ENCODE measurements around the genes PHOX2B, SLC30A9 and COX7B2.

DNA sequence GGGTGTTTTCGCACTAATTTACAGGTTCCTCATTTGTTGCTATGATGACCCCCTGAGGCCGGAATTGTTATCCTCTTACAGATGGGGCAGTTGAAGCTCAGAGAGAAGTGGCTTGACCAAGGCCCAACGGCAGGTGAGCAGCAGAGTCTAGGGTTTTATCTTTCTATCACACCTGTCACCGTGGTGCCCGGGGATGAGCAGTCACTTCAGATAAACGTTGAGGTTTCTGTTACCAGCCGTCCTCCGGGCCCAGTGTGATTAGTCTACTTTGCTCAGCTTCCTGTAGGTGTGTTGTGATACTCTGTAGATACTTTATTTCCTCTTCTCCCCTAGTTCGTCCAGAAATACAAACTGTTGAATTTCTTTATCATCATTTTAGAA, 26.9 kb upstream of the CHRNA9 start:
- RAMPAGE, long total RNA, result no peak
- RRBS, result no CpG with 5 or more reads among the region's 9 CpGs
PRO-cap:
- standard, result no peak
- CoPRO, capped RNA only, 2 experiments, result no peak in any of the 2 experiments
- CoPRO, capped and uncapped RNA, 2 experiments, result no peak in any of the 2 experiments
- CoPRO, uncapped RNA only, 2 experiments, result no peak in any of the 2 experiments
CAGE:
- cytosol, long polyA plus RNA, result no peak
- long polyA plus RNA, result no peak
- nucleolus, long total RNA, result no peak
- nucleus, long polyA plus RNA, result no peak

DNA sequence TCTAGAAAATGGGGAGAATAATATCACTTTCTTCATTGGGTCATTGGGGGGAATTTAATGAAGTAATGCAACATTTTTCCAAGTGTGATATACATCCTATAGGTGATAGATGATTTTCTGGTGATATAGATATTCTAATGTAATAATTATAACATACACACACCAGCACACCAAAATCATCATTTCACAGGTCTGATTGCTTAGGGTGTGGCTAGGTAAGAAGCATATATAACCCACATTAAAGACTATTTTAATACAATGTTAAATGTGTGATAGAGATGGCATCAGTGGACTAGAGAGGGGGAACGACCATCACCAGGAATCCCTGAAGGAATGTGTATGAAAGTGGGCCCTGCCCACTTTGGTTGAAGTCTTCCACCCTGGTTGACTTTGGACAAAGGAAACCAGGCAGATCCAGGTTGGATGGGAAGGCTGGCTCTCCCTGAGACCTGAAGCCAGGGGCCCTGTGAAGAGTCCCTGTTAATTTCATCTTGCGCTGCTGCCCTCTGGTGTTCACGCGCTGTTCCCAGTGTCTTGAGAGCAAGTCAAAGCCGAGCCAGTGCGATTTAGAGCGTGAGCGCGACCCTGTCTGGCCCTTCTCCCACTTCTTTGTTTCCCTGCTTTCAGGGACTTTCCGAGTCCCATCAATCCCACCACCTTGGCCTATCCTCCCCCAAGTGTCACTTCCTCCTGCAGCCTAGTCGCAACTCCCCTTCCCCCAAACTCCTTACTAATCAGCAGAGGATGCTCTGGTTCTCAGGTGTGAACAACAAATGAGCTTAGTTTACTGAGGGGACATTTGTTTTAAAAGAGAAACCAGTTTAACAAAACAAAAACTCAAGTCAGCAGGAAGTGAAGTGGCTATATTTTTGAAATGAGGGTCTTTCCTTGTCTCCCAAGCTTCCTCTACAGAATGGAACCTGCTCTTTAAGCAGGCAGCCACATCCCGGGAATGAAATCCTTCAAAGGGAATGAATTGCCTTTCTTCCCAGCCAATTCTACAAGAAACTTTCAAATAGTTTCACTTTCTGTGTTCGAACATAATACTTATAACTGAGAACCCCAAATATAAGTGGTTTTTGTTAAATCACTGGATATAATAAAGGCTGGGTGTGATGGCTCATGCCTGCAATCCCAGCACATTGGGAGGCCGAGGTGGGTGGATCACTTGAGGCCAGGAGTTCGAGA, 25.8 kb upstream of the CHRNA9 start:
- RAMPAGE, long total RNA, result no peak
- RRBS, result no CpG with 5 or more reads among the region's 15 CpGs
PRO-cap:
- standard, result no peak
- CoPRO, capped RNA only, 2 experiments, result no peak in any of the 2 experiments
- CoPRO, capped and uncapped RNA, 2 experiments, result no peak in any of the 2 experiments
- CoPRO, uncapped RNA only, 2 experiments, result no peak in any of the 2 experiments
CAGE:
- cytosol, long polyA plus RNA, result no peak
- long polyA plus RNA, result no peak
- nucleolus, long total RNA, result no peak
- nucleus, long polyA plus RNA, result no peak

DNA sequence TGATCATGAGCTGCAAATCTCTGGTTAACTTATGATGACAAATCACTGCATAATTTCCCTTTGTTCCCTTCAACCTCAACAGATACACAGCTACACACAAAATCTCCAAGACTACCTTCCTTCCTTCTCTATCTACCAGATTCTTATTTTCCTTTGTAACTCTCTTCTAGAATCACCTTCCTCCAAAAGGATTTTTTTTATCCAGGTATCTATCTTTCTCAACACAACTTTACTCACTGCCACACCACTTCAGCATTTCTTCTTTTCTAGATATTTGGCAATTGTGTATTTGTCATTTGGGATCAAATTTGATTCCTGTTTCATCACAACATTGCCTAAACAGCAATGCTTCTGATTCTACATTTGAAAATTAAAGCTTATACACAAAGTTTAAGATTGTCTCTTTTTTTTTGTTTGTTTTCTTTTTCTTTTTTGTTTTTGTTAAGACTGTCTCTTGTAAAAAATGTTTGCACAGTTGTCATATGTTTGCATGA, 145.0 kb downstream of the RBM47 start:
- RAMPAGE, long total RNA, result no peak
PRO-cap:
- standard, result no peak
- CoPRO, capped RNA only, 2 experiments, result no peak in any of the 2 experiments
- CoPRO, capped and uncapped RNA, 2 experiments, result no peak in any of the 2 experiments
- CoPRO, uncapped RNA only, 2 experiments, result no peak in any of the 2 experiments
CAGE:
- cytosol, long polyA plus RNA, result no peak
- long polyA plus RNA, result no peak
- nucleolus, long total RNA, result no peak
- nucleus, long polyA plus RNA, result no peak

- RAMPAGE, long total RNA, result no peak
- RRBS, result no CpG with 5 or more reads among the region's 5 CpGs
PRO-cap:
- standard, result no peak
- CoPRO, capped RNA only, 2 experiments, result no peak in any of the 2 experiments
- CoPRO, capped and uncapped RNA, 2 experiments, result no peak in any of the 2 experiments
- CoPRO, uncapped RNA only, 2 experiments, result no peak in any of the 2 experiments
CAGE:
- cytosol, long polyA plus RNA, result no peak
- long polyA plus RNA, result no peak
- nucleolus, long total RNA, result no peak
- nucleus, long polyA plus RNA, result no peak
Observed at GRCh38 chr4:40500927-40501247, 128.8 kb downstream of the RBM47 start.

DNA sequence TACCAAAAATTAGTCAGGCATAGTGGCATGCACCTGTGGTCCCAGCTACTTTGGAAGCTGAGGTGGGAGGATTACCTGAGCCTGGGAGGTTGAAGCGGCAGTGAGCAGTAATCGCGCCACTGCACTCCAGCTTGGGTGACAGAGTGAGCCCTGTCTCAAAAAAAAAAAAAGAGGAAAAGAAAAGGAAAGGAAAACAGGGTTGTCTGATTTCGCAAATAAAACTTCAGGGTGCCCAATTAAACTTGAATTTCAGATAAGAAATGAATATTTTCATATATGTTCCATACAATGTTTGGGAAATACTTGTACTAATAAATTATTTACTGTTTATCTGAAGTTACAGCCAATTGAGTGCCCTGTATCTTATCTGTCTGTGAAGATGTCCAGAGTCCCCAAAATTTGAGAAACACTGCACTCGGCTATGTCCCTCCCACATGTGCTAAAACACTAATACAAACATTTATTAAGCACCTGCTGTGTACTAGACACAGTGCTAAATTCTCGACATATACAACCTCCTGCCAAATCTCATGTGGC, 105.9 kb downstream of the RBM47 start:
- RAMPAGE, long total RNA, result no peak
- RRBS, result no CpG with 5 or more reads among the region's 6 CpGs
PRO-cap:
- standard, result no peak
- CoPRO, capped RNA only, 2 experiments, result no peak in any of the 2 experiments
- CoPRO, capped and uncapped RNA, 2 experiments, result no peak in any of the 2 experiments
- CoPRO, uncapped RNA only, 2 experiments, result no peak in any of the 2 experiments
CAGE:
- cytosol, long polyA plus RNA, result no peak
- long polyA plus RNA, result no peak
- nucleolus, long total RNA, result no peak
- nucleus, long polyA plus RNA, result no peak

GRCh38 chr4:40581583-40582272, 47.9 kb downstream of the RBM47 start:
- RAMPAGE, long total RNA, result no peak
- RRBS, result no CpG with 5 or more reads among the region's 10 CpGs
PRO-cap:
- standard, result no peak
- CoPRO, capped RNA only, 2 experiments, result no peak in any of the 2 experiments
- CoPRO, capped and uncapped RNA, 2 experiments, result no peak in any of the 2 experiments
- CoPRO, uncapped RNA only, 2 experiments, result no peak in any of the 2 experiments
CAGE:
- cytosol, long polyA plus RNA, result no peak
- long polyA plus RNA, result no peak
- nucleolus, long total RNA, result no peak
- nucleus, long polyA plus RNA, result no peak

DNA sequence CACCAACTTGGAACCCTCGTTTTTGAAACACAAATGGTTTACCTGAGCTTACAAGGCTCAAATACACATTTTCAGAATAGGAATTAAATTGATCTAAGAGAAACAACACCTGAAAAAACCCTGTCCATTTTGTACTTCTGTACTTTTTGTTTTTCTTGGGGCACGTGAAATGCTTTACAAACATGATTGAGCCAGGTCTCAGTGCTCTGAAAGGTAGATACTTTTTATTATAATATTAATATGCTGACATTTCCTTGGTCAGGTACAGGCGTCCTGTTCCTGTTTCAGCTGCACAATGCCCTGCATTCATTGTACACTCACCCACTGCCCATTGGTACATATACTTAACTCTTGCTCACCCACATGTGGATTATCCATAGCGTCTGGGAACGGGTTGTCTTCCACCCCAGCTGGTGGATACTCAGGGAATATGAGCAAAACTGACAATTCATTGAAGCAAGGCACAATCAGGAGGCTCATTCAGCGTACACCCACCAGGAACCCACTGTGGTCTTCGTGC, 4.4 kb downstream of the RBM47 start:
- RAMPAGE, long total RNA, result no peak
- RRBS, result no CpG with 5 or more reads among the region's 7 CpGs
PRO-cap:
- standard, result no peak
- CoPRO, capped RNA only, 2 experiments, result no peak in any of the 2 experiments
- CoPRO, capped and uncapped RNA, 2 experiments, result no peak in any of the 2 experiments
- CoPRO, uncapped RNA only, 2 experiments, result no peak in any of the 2 experiments
CAGE:
- cytosol, long polyA plus RNA, result no peak
- long polyA plus RNA, result no peak
- nucleolus, long total RNA, result no peak
- nucleus, long polyA plus RNA, result no peak

- RAMPAGE, long total RNA, result no peak
- RRBS, result no CpG with 5 or more reads among the region's 4 CpGs
PRO-cap:
- standard, result no peak
- CoPRO, capped RNA only, 2 experiments, result no peak in any of the 2 experiments
- CoPRO, capped and uncapped RNA, 2 experiments, result no peak in any of the 2 experiments
- CoPRO, uncapped RNA only, 2 experiments, result no peak in any of the 2 experiments
CAGE:
- cytosol, long polyA plus RNA, result no peak
- long polyA plus RNA, result no peak
- nucleolus, long total RNA, result no peak
- nucleus, long polyA plus RNA, result no peak
Observed at GRCh38 chr4:41049783-41050091, 164.6 kb downstream of the APBB2 start.

- RAMPAGE, long total RNA, result no peak
- RRBS, result no CpG with 5 or more reads among the region's 7 CpGs
PRO-cap:
- standard, result no peak
- CoPRO, capped RNA only, 2 experiments, result no peak in any of the 2 experiments
- CoPRO, capped and uncapped RNA, 2 experiments, result no peak in any of the 2 experiments
- CoPRO, uncapped RNA only, 2 experiments, result no peak in any of the 2 experiments
CAGE:
- cytosol, long polyA plus RNA, result no peak
- long polyA plus RNA, result no peak
- nucleolus, long total RNA, result no peak
- nucleus, long polyA plus RNA, result no peak
Observed at GRCh38 chr4:41120202-41120669, 94.1 kb downstream of the APBB2 start.

- RAMPAGE, long total RNA, result no peak
- RRBS, result no CpG with 5 or more reads among the region's 5 CpGs
PRO-cap:
- standard, result no peak
- CoPRO, capped RNA only, 2 experiments, result no peak in any of the 2 experiments
- CoPRO, capped and uncapped RNA, 2 experiments, result no peak in any of the 2 experiments
- CoPRO, uncapped RNA only, 2 experiments, result no peak in any of the 2 experiments
CAGE:
- cytosol, long polyA plus RNA, result no peak
- long polyA plus RNA, result no peak
- nucleolus, long total RNA, result no peak
- nucleus, long polyA plus RNA, result no peak
Observed at GRCh38 chr4:41154763-41155379, 59.5 kb downstream of the APBB2 start.

GRCh38 chr4:41258028-41258502, 1.3 kb downstream of the UCHL1 start:
- RAMPAGE, long total RNA, result no peak
- RRBS, result no CpG with 5 or more reads among the region's 8 CpGs
PRO-cap:
- standard, result no peak
- CoPRO, capped RNA only, 2 experiments, result no peak in any of the 2 experiments
- CoPRO, capped and uncapped RNA, 2 experiments, result no peak in any of the 2 experiments
- CoPRO, uncapped RNA only, 2 experiments, result no peak in any of the 2 experiments
CAGE:
- cytosol, long polyA plus RNA, result no peak
- long polyA plus RNA, result no peak
- nucleolus, long total RNA, result no peak
- nucleus, long polyA plus RNA, result no peak

- RAMPAGE, long total RNA, result no peak
- RRBS, result no CpG with 5 or more reads among the region's 7 CpGs
PRO-cap:
- standard, result no peak
- CoPRO, capped RNA only, 2 experiments, result no peak in any of the 2 experiments
- CoPRO, capped and uncapped RNA, 2 experiments, result no peak in any of the 2 experiments
- CoPRO, uncapped RNA only, 2 experiments, result no peak in any of the 2 experiments
CAGE:
- cytosol, long polyA plus RNA, result no peak
- long polyA plus RNA, result no peak
- nucleolus, long total RNA, result no peak
- nucleus, long polyA plus RNA, result no peak
Observed at GRCh38 chr4:41428540-41429187, 109.3 kb upstream of the LIMCH1 start.

DNA sequence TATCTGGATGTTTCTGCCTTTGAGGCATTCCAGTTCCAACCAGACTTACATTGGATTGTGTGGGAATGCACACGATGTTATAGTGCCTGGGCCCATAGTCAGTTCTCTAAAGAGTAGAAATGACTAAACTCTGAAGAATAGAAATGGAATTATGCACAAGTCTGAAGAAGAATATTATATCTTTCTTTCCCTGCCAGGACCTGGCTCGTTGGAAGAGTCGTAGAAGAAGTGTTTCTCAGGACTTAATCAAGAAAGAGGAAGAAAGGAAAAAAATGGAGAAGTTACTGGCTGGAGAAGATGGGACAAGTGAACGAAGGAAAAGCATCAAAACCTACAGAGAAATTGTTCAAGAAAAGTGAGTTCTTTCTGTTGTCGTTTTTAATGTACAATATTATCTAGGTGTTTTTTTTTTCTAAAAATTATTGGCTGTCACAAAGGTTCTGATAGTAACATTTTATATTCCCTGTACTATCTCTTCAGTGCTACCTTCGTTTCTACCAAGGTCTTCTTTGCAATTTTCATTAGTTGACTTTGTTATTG, 102.5 kb downstream of the PHOX2B start:
- RAMPAGE, long total RNA, result no peak
- RRBS, result no CpG with 5 or more reads among the region's 6 CpGs
PRO-cap:
- standard, result no peak
- CoPRO, capped RNA only, 2 experiments, result no peak in any of the 2 experiments
- CoPRO, capped and uncapped RNA, 2 experiments, result no peak in any of the 2 experiments
- CoPRO, uncapped RNA only, 2 experiments, result no peak in any of the 2 experiments
CAGE:
- cytosol, long polyA plus RNA, result no peak
- long polyA plus RNA, result no peak
- nucleolus, long total RNA, result no peak
- nucleus, long polyA plus RNA, result no peak

GRCh38 chr4:41748591-41749572, at the start of gene PHOX2B:
Gene PHOX2B, minus strand, starts transcription at chr4:41748725.
- RAMPAGE, long total RNA, result no peak
- RRBS, result no CpG with 5 or more reads among the region's 18 CpGs
PRO-cap:
- standard, result no peak
- CoPRO, capped RNA only, 2 experiments, result no peak in any of the 2 experiments
- CoPRO, capped and uncapped RNA, 2 experiments, result no peak in any of the 2 experiments
- CoPRO, uncapped RNA only, 2 experiments, result no peak in any of the 2 experiments
CAGE:
- cytosol, long polyA plus RNA, result no peak
- long polyA plus RNA, result no peak
- nucleolus, long total RNA, result no peak
- nucleus, long polyA plus RNA, result no peak

DNA sequence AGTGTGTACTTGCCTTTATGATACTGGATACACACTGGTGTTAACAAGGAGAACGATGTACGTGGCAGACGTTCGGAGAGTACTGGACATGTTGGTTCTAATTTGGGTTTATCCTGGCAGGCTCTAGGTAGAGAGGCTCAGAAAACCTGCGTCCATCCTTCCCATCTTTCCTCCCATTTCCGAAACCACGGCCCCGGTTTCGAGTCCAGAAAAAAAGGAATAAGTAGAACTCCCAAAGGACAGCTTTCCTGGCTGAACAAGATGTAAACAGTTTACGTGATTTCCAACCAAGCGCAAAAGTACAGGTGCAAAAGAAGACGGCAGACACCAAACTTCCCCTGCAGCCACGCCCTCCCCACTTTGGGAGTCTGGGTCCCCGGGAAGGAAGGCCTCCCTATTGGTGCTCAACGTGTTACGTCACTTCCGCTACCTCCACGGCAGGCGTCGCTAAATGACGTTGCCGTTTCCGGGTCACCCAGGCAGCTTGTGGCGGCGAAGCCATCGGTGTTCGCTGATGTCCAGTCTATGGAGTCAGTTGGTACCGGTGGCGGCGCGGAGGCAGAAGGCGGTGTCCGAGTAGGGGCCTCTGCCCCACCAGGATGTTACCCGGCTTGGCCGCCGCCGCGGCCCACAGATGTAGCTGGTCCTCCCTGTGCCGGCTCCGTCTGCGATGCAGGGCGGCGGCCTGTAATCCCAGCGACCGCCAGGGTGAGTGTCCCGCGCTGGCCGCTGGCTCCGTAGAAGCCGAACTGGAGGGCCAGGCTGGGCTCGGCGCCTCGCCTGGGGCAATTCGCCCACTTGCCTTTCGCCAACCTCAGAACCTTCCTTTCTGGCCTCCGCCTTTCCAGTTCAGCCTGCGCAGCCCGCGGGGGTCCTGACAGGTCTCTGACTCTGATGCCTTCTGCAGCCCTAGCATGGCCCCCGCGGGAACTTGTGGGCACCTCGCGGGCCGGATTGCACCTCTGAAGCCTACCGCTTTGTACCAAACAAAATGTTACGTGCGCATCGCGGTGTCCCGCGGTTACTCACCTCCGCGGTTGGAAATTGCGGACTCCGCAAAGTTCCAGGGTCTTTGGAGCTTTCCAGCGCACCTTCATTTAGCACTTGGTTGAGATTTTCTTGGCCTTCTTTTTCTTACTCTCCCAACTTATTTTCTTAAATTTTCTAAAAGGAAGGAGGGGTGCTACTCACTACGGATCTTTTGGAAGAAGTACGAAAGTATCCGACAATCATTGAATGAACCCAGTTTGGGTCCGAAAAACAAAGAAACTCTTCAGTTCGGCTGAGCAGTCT, at the start of gene SLC30A9:
Gene SLC30A9 (plus strand): TSS at position 478 of the 1,293 bp plus-strand sequence.
- RAMPAGE, long total RNA, result start-site peak on the plus strand centred at position 493 of the sequence, 38 bp wide, 237 and 165 reads in 2 replicates
- RRBS, result 1% methylated on average over 20 of the region's 81 CpGs
PRO-cap:
- standard, result bidirectional peak, plus-strand start at position 534 of the sequence, minus-strand start at position 370 of the sequence; bidirectional peak, plus-strand start at position 740 of the sequence, minus-strand start at position 716 of the sequence
- CoPRO, capped RNA only, 2 experiments, result peak in 2 of 2 experiments; most common plus-strand start position 478 of the sequence (in 2); most common minus-strand start position 370 of the sequence (in 2)
- CoPRO, capped and uncapped RNA, 2 experiments, result peak in 2 of 2 experiments; most common plus-strand start position 478 of the sequence (in 2); most common minus-strand start position 362 of the sequence (in 1)
- CoPRO, uncapped RNA only, 2 experiments, result no peak in any of the 2 experiments
CAGE:
- cytosol, long polyA plus RNA, result start-site peak on the plus strand centred at position 488 of the sequence, 68 bp wide, 923 and 514 reads in 2 replicates
- long polyA plus RNA, result start-site peak on the plus strand centred at position 490 of the sequence, 35 bp wide, 263 and 391 reads in 2 replicates
- nucleolus, long total RNA, result no peak
- nucleus, long polyA plus RNA, result start-site peak on the plus strand centred at position 490 of the sequence, 35 bp wide, 228 and 272 reads in 2 replicates

DNA sequence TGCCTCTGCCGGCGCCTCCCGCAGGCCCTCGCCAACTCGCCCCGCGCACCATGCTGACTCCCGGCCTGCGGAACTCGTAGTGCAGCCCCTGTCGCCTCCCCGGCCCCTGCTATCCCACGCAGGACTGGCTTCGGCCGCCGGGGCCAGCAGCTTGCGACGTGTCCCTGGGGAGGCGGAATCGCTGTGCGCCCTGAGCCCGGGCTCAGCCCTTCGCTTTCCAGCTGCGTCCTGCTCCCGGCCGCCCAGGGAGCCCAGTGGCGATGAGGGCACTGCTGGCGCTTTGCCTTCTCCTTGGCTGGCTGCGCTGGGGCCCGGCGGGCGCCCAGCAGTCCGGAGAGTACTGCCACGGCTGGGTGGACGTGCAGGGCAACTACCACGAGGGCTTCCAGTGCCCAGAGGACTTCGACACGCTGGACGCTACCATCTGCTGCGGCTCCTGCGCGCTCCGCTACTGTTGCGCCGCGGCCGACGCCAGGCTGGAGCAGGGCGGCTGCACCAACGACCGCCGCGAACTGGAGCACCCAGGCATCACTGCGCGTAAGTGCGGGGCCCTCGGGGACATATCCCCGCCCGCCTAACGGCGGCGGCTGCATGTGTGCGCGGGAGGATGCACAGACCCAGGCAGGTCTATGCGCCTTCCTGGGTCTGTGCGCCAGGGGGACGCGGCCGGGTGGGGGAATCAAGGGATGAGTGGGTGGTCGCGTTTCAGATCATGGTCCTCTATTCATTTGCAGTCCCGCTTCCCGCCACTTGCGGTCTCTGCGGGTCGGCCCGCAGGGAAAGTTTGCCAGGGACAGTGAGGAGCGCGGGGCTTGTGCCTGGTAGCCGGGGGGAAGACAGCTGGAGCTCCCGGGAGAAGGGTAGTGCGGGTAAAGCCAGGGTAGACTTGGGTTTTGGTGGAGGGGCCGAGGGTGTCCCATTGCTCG, 772 bp downstream of the SHISA3 start:
- RAMPAGE, long total RNA, result no peak
- RRBS, result 41% methylated on average over 24 of the region's 84 CpGs
PRO-cap:
- standard, result no peak
- CoPRO, capped RNA only, 2 experiments, result no peak in any of the 2 experiments
- CoPRO, capped and uncapped RNA, 2 experiments, result no peak in any of the 2 experiments
- CoPRO, uncapped RNA only, 2 experiments, result no peak in any of the 2 experiments
CAGE:
- cytosol, long polyA plus RNA, result no peak
- long polyA plus RNA, result no peak
- nucleolus, long total RNA, result no peak
- nucleus, long polyA plus RNA, result no peak

DNA sequence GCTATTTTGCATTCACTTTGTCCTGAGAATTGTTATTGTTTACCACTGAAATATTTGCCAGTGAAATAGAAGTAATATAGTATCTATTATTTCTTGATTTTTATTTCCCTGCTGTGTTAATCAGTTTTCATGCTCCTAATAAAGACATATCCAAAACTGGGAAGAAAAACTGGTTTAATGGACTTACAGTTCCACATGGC, 408.1 kb downstream of the GRXCR1 start:
- RAMPAGE, long total RNA, result no peak
PRO-cap:
- standard, result no peak
- CoPRO, capped RNA only, 2 experiments, result no peak in any of the 2 experiments
- CoPRO, capped and uncapped RNA, 2 experiments, result no peak in any of the 2 experiments
- CoPRO, uncapped RNA only, 2 experiments, result no peak in any of the 2 experiments
CAGE:
- cytosol, long polyA plus RNA, result no peak
- long polyA plus RNA, result no peak
- nucleolus, long total RNA, result no peak
- nucleus, long polyA plus RNA, result no peak

- RAMPAGE, long total RNA, result no peak
- RRBS, result no CpG with 5 or more reads among the region's 12 CpGs
PRO-cap:
- standard, result no peak
- CoPRO, capped RNA only, 2 experiments, result no peak in any of the 2 experiments
- CoPRO, capped and uncapped RNA, 2 experiments, result no peak in any of the 2 experiments
- CoPRO, uncapped RNA only, 2 experiments, result no peak in any of the 2 experiments
CAGE:
- cytosol, long polyA plus RNA, result no peak
- long polyA plus RNA, result no peak
- nucleolus, long total RNA, result no peak
- nucleus, long polyA plus RNA, result no peak
Observed at GRCh38 chr4:46909132-46909481, at the start of gene COX7B2. Gene COX7B2, minus strand, starts transcription at chr4:46909245.